ENCODE measurements around the genes SOCS1, TNP2 and ENSG00000188897.

- PRO-cap: no peak
Observed at GRCh38 chr16:10888487-10889083, 11.6 kb downstream of the CIITA start.

GRCh38 chr16:10982544-10983232 is 38.3 kb downstream of the CLEC16A start:
- PRO-cap: no peak

DNA sequence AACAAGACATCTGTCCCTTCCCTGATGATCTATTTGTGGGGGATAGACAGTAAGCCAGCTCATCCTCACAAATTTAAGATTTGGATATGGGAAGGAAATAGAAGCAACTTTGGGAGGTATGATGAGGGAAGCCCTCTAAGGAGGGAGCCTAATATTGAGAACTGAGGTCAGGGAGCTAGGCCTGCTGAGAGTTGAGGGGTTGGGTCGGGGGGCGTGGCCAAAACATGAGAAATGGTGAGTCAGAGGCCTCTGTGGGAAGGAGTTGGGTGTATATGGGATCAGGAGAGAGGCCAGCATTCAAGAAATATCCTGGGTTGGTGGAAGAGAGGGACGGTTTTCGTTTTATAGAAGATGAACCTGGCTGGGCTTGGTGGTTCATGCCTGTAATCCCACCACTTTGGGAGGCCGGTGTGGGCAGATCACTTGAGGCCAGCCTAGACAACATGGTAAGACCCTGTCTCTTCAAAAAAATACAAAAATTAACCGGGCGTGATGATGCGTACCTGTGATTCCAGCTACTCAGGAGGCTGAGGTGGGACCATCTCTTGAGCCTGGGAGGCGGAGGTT is 48.5 kb downstream of the CLEC16A start:
- PRO-cap: no peak

DNA sequence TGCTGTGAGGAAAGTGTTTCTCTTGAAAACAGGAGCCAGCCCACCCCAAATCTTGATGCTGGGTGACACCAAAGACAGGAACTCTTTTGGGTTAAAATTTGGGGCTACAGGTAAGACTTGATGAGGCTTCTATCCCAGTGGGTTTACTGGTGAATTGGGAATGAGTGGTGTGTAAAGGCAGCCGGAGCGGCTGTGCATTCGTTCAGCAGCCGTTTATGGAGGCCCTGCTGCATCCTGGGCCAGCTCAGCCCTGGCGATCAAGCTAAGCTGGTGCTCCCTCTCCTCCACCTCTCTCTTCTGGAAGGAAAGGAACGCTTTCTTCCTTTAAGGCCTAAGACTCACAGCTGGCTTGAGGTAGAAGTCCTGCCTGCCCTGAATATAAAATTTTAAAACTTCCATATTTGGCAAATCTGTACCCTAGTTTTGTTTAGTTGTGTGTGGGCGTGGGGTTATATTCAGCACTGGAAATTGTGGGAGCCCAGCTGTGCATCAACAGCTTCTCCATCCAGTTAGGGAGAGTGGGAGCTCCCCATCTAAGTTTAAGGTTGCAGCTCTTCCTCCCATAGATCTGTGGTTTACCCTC is 138.1 kb downstream of the CLEC16A start:
- PRO-cap: no peak

DNA sequence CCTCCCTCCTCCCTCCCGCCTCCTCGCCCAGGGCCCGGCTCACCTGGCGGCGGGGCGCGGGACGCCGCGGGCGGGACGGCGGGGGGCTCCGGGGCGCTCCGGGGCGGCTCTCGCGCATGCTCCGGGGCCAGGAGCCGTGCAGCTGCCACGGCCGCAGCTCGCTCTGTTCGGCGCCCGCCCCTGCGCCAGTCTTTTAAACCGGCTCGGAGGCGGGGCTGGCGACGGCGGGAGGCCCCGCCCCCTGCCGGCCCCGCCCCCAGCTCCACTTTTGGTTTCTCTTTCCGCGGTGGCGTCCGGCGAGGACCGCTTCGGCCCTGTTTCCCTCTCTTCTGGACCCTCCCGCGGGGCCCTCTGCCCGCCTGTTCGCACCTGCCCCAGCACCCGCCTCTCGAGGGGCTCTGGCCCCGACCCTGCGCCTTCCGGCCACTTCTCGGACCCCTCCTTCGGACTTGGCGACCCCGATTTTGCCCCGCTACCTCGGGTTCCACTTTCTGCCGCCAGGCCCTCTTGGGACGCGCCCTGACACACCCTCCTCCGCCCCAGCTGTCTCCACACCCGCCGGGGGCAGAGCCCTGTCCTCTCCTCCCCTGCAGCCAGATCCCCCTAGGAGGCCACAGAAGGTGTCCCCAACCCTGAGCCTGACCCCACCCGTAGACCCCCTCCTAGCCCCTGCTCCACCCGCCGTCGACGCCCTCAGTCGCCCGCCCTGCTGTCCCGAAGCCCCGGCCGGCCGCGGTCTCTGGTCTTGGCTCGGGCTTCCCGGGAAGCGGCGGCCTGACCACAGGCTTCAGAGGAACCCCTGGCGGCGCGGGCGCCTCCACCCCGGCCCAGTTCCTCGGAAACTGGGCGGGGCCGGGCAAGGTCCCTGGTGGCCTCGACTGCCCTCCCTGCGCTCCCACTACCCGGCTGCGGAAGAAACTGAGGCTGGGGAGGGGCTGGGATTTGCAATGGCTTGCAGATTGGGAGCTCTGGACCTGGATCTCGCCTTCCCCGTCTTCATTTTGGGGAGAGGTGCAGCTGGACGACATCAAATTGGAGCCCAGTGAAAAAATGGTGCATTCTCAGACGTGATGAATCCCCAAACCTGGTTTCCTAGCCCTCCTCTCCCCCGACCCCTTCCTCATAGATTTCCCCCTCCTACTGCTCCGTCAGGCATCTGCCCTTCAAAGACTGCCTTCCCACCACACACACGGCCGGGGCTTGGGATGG is at the start of gene SOCS1:
TSS of gene SOCS1 (minus strand) at position 169 of the 1,209 bp plus-strand sequence.
- PRO-cap: bidirectional peak, plus-strand start at position 265 of the sequence, minus-strand start at position 166 of the sequence; unidirectional peak, minus-strand start at position 844 of the sequence

- PRO-cap: no peak
Observed at GRCh38 chr16:11269044-11269490, at the start of gene TNP2. TSS of gene TNP2 (minus strand) at chr16:11269325.

GRCh38 chr16:11309737-11310436 is 28.8 kb upstream of the PRM1 start:
- PRO-cap: no peak

DNA sequence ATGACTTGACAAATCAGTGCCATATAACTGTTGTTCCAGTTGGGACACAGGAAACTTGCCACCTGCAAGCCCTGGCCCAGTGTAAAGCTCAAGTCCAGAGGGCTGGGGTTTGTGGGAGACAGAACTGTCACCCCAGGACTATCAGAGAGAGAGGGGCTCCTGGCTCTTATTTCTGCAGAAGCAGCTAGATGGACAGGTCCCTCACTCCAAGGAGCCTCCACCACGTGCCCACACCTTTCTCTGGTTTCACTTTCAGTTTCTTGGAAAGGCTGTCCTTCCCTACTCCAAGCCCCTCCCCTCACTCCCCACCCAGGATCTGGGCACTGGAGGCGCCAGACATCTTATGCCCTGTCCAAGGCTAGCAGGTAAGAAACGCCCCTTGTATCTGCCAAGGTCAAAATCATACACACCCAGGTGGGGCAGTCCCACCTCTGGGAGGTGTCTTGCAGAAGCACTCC is 31.5 kb upstream of the PRM1 start:
- PRO-cap: unidirectional peak, plus-strand start at position 308 of the sequence

- PRO-cap: unidirectional peak, plus-strand start at chr16:11315834
Observed at GRCh38 chr16:11315409-11316009, 29.8 kb upstream of the RMI2 start.

DNA sequence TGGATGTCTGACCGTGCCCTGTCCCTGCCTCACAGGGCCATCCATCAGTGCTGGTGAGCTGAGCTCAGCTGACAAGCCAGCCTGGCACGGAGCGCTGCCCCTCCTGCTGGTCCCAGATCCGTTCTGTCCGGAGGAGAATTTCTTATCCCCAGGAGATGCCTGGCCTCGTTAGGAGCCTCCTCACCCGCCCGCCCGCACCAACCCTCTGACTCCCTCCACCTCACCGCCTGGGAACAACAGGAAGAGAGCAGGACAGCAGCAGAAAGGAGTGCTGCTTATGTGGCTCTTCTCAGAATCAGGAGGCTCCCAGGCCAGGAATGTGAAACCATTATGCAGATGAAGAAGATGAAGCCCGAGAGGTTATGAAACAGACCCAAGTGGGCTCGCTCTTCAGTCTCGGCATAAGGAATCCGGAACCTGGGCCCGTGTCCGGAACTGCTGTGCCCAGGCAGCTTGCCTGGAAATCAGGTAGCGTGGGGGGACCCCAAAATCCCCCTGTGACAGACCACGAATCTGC is 28.8 kb upstream of the RMI2 start:
- PRO-cap: no peak

GRCh38 chr16:11326189-11326512 is 19.1 kb upstream of the RMI2 start:
- PRO-cap: no peak

DNA sequence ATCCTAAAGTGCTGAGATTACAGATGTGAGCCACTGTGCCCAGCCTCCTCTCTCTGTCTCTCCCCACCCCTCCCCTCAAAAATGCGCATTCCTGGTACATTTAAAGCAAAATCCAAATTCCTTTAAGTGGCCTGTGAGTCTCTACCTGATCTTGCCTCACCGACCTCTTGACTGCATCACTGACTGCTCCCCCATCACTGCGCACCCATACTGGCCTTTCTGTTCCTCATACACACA is 17.5 kb upstream of the RMI2 start:
- PRO-cap: no peak

DNA sequence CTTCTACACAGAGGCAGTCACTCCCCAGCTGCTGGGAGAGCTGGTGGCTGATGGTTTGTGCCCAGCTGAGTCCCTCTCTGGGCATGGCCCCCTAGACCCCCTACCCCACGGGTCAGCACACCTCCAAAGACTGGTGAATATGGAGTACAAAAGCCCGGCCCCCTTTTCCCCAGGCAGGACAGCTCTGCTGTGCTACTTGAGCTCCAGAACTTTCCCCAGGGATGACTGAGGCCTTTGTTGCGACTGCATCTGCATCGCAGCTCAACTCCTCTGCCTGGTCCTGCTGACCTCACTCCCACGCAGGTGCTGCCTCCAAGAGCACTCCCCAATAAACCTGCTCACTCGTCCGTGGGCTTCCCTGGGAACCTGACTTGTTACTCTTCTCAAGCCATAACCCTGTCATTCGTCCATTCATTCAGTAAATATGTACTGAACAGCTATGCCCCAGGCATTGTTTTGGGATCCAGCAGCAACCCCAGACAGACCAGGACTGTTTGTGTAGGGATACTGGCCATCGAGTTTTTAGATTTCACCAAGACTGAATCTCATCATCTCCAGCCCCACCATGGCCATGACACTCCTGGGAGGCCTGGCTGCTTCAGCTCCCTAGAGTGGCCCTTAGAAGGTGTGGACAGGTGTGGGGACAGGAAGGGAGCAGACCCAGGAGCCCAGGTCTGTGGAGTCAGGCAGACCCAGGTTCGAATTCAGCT is 11.5 kb upstream of the RMI2 start:
- PRO-cap: no peak

DNA sequence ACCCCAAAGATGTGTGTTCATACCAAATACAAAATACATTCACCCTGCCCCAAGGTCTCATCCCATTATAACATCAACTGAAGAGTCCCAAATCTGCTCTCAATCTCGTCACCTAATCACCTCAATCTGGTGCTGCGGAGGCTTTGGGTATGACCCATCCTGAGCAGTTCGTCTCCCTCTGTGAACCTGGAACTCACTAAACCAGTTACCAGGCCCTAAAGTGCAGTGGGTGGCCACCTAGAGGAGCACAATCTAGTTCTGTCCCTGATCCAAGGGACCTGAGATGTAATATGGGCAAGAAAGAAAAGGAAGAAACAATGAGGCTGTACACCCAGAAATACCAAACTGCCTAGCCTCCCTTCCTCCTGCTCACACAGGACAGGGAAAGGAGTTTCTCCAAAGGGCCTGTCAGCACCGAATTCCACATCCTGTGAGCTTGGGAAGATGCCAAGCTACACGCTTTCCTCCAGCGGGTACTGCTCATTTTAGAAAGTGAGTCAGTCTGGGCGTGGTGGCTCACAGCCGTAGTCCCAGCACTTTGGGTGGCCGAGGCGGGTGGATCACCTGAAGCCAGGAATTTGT is 12.4 kb downstream of the RMI2 start:
- PRO-cap: no peak

GRCh38 chr16:11493919-11494341 is 33.1 kb downstream of the ENSG00000188897 start:
- PRO-cap: no peak

DNA sequence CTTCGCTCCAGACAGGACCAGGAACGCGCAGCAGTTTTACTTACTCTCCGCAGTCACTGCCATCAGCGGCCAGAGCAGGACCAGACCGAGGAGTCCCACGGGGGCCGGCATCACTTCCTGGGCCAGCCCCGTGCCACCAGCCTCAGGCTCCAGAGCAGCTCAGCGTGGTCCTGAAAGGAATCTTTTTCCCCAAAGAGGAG is at the start of gene ENSG00000188897:
TSS of gene ENSG00000188897 (minus strand) at position 183 of the 200 bp plus-strand sequence.
- PRO-cap: no peak

DNA sequence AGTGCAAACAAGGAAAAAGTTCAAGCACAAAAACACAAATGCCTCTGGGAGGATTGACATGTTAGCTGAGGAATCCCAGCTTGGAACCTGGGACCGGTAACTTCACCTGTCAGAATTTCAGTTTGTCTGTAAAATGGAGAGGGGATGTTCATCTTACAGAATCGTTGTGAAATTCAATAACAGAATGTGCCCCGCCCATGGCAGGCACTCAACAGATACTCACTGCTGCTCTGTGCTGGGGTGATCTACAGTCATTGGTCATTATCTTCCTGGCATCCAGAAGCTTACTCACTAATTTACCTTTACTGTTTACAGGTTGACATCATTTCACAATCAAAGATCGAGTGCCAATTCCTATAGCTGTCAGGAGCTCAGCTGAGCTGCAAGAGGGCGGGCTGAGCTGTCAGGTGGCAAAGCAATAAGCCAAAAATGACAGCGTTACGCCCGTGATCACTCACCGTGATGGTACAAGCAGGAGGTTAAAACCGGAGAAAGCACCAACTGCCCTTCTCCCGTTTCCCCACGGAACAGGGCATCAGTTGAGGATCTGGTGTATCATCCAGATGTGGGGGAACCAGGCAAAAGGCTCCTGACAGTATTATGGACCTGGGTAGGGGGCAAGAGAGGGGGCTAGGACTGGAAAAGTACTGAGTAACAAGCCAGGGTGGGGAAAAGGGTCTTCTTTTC is 8.4 kb upstream of the ENSG00000188897 start:
- PRO-cap: no peak

DNA sequence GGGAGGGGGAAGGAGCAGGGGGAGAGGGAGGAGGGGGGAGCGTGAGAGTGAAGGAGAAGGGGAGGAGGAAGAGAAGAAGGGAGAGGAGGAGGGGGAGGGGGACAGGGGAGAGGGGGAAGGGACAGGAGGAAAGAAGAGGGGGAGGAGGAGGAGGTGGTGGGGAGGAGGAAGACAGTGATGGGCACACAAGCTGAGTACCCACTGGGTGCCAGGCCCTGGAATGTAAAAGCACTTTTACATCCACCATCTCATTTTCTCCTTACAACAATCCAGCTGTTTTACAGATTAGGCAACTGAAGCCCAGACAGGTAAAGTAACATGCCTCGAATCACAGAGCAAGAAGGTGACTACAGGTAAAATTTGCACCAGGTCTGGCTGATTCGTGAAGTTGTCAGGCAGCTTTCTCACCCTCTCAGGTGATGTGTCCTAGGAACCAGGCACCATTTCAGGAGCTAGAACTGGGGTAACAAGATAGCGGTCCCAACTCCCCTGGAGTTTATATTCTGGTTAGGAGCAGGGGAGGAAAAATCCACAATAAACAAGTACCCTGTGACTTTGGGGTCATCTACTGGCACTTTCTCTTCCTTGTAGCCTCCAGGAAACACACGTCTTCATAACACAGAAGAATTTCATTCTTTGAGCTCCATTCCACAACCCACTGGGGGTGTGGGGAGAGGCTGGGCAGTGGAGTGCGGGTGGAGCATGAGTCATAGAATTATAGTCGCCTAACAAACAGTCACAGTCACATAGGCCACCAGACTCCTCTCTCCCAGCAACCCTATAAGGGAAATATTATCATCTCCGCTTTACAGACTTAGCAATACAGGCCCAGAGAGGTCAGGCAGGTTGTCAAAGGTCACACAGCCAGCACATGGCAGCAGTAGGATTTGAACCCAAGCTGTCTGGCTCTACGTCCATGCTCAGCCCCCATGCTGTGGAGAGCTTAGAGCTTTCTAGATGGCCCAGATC is 10.2 kb upstream of the LITAF start:
- PRO-cap: no peak

DNA sequence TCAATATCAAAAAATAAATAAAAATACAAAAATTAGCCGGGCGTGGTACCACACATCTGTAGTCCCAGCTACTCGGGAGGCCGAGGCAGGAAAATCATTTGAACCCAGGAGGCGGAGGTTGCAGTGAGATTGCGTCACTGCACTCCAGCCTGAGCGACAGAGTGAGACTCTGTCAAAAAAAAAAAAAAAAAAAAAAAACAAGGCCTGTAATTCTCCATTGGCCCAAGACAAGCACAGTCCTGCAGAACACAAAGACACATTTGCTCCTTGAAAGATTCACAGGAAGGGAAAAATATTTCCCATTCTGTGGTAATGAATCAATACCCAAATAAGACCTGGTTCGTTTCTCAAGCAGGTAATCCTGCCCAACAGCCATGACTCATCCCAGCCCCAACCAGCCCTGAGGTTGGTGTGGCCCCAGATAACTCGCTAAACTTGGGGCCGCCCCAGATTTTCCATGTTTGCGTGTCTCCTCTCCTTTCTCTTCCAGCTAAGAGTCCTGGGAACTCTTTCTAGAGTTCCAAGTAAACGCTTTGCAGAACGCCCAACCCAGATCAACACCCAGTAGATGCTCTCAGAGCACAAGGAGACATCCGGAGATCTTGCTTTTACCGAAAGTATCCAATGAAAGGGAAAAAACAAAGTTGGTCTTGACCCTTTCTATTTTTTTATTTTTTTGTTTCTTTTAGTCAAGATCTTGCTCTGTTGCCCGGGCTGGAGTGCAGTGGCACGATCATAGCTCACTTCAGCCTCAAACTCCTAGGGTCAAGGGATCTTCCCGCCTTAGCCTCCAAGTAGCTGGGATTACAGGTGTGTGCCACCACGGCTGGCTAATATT is 40.2 kb upstream of the SNN start:
- PRO-cap: no peak

GRCh38 chr16:11669533-11670166 is 1.4 kb downstream of the SNN start:
- PRO-cap: no peak